Bronchus fibroblast of lung (primary cell): ENCODE measurements around the gene GJD2.

- RAMPAGE, long total RNA = no peak
These were observed 725 bp downstream of the SLC12A6 start for GRCh38 chr15:34336880-34337231.

GRCh38 chr15:34362049-34363193 is 4.6 kb downstream of the LPCAT4 start:
- RAMPAGE, long total RNA = no peak

GRCh38 chr15:34662933-34663574 is 79.6 kb upstream of the GOLGA8B start:
- RAMPAGE, long total RNA = no peak

- RAMPAGE, long total RNA = no peak
These were observed at the start of gene GJD2 for GRCh38 chr15:34754910-34755218. TSS of gene GJD2 (minus strand) at chr15:34754998.

GRCh38 chr15:34789578-34790669 is 5.4 kb downstream of the ACTC1 start:
- RAMPAGE, long total RNA = no peak

DNA sequence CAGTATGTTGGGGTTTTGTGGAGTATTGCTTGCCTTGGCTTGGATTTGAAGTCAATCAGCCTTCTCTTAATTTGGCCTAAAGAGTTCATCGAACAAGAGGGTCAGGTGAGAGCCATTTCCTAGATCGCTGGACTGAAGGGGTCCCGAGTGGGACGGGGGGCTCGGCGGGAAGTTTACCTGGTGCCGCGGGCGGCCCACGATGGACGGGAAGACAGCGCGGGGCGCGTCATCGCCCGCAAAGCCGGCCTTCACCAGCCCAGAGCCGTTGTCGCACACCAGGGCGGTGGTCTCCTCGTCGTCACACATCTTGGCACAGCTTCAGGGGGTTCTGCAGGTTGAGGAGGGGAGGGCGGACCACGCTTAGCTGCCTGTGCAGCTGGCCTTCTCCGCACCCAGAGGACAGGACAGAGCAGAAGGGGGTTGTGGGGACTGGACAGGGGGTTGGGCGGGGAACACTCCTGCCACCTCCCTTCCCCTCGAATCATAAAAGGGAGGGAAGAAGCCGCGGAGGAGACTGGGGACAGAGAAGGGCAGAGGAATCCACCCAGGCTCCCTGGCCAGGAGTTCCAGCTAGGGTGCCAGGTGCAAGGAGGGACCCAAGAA is 745 bp downstream of the ACTC1 start:
- RAMPAGE, long total RNA = no peak

DNA sequence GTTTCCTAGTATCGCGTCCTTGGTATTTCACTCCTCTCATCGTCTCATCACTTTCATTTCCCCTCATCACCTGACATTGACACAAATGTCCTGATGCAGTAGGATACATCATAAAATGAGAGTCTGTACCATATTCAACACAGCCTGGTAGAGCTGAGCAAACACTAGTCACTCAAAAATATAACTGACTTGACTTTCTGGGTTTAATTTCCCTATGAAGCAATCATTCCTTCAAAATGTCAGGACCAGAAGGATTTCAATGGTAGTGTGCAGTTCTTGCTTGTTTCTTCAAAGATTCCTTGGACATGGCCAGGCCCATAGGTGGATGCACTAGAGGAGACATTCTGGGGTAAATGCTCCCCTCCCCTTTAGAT is 59.7 kb upstream of the ACTC1 start:
- RAMPAGE, long total RNA = no peak

GRCh38 chr15:34987045-34987493 is 1.0 kb downstream of the ZNF770 start:
- RAMPAGE, long total RNA = no peak

- RAMPAGE, long total RNA = no peak
These were observed 16.2 kb downstream of the NANOGP8 start for GRCh38 chr15:35068805-35069359.

- RAMPAGE, long total RNA = no peak
These were observed 221.6 kb upstream of the NANOGP8 start for GRCh38 chr15:35306716-35307038.

DNA sequence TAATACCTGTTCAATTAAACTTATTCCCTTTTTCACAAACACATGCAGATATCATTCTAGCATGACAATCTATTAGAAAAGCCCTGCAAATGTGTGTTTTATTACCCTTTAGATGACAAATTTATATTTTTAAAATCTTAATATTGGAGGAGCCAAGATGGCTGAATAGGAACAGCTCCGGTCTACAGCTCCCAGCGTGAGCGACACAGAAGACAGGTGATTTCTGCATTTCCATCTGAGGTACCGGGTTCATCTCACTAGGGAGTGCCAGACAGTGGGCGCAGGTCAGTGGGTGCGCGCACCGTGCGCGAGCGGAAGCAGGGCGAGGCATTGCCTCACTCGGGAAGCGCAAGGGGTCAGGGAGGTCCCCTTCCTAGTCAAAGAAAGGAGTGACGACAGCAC is 384.2 kb upstream of the CDIN1 start:
- RAMPAGE, long total RNA = no peak

DNA sequence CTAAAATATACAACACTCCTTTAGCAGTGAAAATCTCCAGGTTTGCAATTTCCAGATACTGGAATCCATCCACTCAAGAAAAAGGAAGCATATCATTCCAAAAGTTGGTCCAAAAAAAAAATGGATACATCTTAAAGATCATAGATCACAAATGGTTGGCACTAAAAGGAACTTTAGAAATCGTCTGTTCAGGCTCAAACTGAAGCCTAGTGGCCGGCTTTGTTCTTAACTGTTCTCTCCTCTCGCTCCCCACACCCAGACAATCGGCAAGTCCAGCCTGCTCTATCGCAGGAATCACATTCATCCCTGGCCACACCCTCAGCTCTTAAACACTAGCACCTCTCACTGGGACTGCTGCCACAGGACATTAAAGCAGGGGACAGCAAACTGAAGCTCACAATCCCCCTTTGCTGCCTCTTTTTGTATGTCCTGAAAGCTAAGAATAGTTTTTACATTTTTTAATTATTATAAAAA is 130.2 kb upstream of the CDIN1 start:
- RAMPAGE, long total RNA = no peak

DNA sequence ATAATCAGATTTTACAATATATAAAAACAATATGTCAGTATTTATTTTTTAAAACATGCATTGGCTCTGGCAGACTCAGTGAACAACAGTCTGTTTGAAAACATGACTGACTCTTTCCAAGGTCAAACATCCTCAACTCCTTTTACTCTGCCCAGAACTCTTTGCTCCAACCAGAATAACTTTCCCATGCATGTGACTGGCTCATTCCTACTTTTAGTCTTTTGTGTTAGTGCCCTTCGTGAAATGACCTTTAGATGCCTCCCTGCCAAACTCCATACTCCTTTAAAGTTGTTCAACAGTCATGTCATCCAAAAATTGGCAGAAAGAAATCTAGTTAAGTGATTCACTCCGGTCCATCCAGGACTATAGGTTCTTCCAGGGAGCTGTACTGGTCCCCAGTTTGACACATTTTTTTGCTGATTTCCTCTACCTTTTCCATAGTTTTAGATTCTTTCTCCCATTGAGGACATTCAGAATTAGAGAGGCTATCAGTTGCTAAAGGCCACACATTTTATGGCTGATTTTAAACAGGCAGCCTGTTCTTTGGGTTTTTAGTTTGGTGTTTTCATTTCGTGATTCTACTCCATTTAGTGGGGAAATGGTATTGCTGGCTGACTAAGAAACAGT is 3.4 kb upstream of the CDIN1 start:
- RAMPAGE, long total RNA = no peak

DNA sequence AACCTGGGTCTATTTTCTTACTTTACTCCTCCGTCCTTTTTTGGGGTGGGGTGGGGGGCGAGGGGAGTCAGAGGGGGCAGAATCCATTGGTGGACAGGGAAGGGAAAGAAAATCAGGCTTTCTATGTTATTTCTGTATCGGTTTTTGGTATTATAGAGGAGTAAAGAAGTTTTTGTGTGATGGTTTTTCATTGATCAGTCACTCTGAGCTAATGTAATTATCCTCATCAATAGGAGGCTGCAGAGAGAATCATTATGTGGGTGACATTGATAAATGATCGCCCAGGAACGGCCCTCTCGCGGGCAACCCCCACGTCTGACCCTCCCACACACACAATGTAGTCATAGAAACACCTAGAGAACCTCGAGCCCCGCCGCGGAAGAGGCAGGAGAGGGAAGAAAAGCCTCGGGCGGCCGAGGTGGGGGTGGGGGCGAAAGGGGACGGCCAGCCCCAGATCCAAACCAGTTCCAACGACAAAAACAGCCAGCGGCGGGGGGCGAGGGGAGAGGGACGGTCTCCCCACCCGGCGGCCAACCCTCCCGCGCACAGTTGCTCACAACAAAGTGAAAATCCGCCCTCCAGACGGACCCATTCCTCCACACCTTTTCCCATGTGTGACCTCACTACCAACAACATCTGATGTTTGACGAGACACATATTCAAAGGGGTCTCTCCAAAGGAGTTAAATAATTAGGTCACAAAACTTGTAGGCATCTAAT is 213.2 kb downstream of the MEIS2 start:
- RAMPAGE, long total RNA = no peak

DNA sequence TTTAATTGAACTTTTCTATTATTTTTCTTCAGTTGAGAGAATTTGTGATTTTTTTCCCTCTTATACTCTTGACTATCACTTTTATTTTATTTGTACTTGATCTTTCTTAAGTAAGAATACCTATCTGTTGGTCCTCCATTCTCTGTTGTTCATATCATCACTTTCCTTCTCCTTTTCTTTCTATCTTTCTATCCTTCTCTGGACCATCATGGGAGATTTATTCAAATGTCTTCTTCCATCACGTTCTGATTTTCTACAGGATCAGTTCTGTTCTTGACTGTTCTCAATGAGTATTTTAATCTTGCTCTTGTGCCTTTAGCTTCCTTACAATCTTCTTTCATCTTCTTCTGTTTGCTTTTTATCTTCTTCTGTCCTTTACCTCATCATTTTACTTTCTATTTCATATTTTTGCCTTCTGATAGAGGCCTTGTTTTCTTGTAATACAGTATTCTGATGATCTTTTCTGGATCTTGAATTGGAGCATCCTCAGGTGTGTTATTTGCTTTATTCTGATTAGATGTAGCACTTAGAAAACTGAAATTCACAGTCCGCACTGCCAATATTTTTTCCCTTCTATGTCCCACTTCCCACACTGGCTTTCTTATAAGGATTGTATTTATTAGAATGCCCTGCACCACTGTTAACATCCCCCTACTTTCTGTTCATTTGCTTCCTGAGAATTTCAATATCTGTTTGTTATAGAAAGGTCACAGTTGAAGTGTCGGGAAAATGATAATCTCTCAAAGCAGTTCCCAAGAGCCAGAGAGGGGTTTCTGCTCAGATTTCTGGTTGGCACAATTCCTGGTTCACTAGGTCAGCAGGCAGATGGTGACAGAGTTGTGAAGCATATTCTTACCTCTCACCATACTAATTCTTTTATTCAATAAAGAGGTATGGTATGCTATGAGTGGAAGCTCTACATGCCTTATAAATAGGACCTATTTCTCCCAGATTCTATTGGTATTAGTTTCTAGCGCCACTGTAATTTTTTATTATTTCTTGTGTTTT is 115.0 kb downstream of the MEIS2 start:
- RAMPAGE, long total RNA = no peak

- RAMPAGE, long total RNA = no peak
These were observed 3.2 kb downstream of the MEIS2 start for GRCh38 chr15:37096837-37097860.

GRCh38 chr15:37105644-37106493 is 5.5 kb upstream of the MEIS2 start:
- RAMPAGE, long total RNA = no peak

- RAMPAGE, long total RNA = no peak
These were observed 118.8 kb downstream of the TMCO5A start for GRCh38 chr15:38053246-38053710.

DNA sequence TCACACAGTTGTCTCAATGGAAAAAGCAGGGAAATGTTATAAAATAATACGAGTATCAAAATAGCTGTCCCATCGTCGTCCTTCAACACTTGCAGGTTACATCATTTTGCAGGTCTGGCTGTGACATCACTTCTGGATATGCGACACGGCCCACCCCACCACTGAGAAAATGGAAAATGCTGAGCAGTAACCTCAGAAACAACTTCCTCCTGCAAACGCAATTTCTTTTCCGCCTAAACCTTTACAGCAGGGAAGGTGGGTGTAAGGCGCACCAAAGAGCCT is 137.7 kb downstream of the TMCO5A start:
- RAMPAGE, long total RNA = no peak

DNA sequence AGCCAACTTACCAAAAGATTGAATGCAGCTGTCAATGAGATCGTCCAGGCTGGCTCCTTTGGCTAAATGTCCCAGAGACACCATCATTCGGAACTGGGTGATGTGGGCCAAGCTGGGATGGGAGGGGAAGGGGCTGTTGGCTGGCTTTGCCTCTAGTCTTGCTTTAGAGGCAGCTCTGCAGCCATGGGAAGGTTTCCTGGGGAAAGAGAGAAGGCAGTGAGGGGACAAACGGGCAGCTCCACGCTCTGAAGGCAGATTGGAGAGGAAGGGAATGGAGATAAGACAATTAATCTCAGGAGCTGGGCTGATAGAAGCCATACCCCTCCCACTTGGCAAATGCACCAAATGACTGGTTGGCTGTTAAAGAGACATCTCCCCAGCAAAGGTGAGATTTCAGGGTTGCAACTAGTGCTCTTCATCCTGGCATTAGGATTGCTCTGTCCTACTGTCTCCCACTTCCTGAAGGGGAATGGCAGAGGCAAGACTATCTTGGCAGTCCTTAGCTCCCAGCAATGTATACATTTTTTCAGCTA is 4.7 kb downstream of the RASGRP1 start:
- RAMPAGE, long total RNA = no peak